Right common carotid artery plus branches (tissue), 1 donor: ENCODE measurements around a stretch of chr12.

DNA sequence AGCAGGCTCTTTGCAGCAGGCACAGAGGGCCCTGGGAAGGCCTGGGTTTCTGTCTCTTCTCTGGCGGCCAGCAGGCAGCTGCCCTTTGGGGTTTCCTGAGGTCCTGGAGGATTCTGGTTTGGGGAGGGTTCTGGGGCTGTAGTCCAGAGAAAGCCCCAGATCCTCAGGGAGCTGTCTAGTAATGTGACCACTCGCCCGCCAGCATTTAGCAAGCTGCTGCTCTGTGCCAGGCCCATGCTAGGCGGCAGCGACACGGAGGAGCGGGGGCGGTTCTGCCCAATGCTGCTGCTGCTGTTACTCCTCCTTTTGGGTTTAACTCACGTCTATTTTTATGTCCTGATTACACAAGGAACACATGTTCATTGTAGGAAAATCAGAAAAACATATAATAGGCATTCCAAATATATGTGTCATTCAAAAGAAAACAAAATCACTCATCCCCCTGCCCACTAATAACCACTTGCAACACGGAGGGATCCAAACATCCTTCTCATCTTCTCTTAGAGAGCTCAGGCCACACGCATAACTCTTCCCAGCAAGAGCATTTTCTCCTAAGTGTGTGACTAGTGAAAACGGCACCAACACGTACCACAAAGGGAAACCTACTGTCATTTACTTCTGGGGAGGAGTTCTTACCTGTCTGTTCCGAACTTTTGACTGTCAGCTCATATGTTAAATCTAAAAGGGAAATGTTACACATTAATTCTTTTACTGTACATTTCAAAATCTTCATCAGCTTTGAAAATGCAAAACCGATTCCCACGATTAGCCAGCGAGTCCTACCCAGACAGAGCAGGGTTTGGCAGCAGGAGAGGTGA is 30.3 kb downstream of the CCDC92 start:
- PRO-cap, result no peak

GRCh38 chr12:123949364-123950056 is 23.1 kb downstream of the CCDC92 start:
- PRO-cap, result no peak

DNA sequence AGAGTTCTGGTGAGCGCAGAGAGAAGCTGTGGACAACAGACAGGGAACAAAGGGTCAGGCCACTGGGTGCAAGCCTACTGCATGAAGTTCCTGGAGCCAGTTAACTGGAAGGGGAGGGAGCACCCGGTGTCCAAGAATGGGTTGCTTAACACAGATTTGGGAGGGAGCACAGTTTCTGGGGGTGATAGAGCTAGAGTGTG is 30.9 kb downstream of the ZNF664 start:
- PRO-cap, result no peak

DNA sequence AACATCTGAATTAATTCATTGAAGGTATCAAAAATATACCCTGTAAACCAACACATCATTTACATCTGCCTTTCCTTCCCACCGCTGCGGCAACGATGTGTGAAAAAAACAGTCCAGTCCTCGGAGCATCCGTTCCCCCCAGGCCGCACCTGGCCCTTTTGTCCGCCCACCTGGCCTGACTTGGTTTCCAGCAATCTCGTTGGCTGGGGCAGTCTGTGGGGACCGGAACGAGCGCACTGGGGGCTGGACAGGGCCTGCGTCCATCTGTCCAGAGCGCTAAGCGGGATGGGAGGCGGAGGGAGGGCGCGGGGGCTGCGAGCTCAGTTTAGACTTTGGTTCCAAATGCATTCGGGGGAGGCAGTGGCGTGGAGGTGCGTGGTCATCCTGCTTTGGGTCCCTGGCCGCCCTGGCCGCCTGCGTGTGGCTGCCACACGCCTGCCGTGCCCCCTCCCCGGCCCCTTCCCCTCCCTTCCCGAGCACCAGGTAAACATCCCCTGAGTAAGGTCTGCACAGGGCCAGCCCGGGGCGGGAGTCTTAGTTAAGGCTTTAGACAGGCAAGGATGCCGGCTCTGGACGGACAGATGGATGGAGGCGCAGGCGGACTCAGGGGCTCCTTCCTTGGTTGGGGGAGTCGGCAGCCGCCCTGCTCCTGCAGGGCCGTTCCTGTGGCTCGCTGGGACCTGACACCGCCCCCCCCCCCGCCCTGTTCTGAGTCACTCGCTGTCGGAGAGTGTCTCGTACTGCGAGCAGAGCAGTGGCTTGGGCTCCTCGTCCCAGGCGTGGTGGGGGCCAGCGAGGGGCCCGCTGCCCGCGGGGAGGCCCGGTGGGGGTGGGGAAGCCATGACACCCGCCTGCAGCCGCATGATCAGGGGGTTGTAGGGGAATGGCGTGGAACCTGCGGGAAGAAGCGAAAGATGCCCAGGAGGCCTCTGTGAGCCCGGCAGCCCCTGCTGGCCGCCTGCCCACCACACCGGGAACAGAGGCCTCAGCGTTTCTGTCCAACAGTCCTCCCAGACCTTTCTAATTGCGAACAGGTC is 30.1 kb downstream of the RFLNA start:
- PRO-cap, result no peak

DNA sequence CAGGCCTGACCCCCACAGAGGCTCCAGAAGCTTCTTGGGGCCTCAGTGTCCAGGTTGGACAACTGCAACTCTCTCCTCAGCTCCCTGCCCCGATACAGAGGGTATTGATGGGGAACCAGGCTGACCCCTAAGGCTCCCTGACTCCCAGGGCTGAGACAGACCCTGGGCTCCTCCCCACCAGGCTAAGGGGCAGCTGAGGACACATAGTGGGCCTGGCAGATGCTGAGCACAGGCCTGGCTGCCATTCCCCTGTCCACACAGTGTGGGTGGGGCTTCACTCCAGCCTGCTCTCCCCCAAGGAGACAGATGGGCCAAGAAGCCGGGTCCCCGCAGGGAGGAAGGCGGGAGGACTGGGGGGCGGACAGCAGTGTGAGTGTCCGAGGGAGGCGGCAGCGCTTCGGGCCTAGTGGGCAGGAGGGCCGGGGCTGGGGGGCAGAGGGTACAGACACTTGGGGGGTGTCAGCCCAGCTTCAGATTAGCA is 31.9 kb downstream of the RFLNA start:
- PRO-cap, result no peak

- PRO-cap, result no peak
Measured at GRCh38 chr12:124384583-124385022, 89.7 kb downstream of the RFLNA start.

- PRO-cap, result bidirectional peak, plus-strand start at chr12:124389444, minus-strand start at chr12:124389323
Measured at GRCh38 chr12:124389187-124390297, 94.6 kb downstream of the RFLNA start.

DNA sequence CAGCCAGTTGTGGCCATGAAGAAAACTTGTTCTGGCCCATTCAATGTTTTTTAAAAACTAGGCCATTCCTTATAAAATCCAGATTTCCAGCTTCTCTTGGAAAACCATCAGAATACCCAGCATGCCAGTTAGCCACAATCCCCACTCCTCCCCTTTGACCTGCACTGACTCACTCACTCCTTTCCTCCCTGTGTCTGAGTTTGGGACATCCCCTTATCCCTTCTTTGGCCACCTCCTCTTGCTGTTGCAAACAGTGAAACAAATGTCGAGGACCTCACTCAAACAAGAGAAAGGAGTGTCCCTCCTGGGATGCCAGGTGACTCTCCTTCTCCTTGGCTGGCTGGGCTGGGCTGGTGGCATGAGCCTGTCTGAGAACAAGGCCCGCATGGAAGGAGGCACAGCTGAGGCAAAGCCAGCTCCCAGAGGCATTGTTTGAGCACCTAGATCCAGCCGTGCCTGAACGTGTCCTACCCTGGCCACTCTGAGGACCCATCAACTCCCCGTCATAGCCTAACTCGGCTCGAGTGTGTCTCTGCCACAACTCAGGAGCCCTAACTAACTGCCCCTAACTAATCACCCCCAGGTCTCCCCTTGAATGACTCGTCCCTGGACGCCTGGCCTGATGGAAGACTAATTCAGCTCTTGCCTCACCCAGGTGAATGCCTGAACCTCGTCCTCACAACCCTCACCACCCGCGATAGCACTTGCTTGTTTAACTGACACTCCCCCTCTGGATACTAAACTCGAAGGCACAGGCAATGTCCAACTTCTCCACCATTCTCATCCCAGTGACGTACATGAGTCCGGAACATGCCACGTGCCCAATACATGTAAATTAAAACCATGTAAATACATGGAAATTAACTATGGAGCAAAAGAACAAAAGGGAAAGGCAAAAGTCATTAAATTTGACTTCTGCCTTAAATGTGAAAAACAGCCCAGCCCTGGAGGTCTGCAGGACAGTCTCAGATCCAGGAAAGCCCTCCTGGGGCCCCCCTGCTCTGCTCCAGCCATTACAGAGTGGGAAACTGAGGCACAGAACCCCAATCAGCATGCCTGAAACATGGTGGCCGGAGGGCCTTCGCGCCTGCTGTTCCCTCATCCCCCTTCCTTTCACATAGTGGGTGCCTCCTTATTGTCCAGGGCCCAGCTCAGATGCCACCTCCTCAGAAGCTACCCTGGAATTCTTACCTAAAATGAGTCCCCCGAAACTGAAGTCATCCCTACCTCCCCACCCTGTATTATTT is 42.8 kb downstream of the NCOR2 start:
- PRO-cap, result no peak

DNA sequence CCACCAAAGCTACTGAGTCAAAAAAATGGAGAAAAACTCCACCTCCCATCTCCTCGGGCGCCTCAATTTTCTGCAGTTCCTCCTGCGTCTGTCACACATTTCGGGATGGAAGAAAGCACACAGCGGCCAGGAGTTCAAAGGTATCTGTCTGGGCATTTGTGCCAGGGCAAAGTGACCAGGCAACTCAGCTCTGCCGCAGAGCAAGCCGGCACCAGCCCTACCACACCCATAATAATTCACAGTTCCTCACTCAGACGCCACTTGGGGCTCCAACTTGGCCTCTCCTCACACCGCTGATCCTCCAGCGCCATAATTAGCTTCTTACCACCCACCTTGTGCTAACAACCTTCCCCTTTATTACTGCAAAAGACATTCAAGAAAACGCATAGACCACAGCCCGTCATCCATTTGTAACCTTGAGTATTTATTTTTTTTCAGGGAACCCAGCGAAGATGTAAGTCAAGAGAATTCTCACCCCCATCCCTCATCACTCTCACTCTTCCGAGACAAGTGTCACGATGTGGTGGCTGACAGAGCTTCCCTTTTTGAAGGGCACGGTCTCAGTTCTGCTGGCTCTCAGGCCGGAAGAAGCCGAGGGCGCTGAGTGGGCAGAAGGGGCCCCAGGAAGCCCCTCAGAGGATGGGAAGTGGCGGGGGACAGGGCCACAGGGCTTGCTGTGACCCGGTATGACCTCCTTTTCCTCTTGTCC is 25.2 kb upstream of the NCOR2 start:
- PRO-cap, result no peak

GRCh38 chr12:124669263-124669767 is 101.9 kb upstream of the NCOR2 start:
- PRO-cap, result no peak

GRCh38 chr12:124679333-124680242 is 112.2 kb upstream of the NCOR2 start:
- PRO-cap, result unidirectional peak, plus-strand start at chr12:124679727

- PRO-cap, result no peak
Measured at GRCh38 chr12:124684473-124684895, 117.1 kb upstream of the NCOR2 start.

GRCh38 chr12:124833714-124834532 is 29.7 kb downstream of the SCARB1 start:
- PRO-cap, result no peak

GRCh38 chr12:124855135-124856379 is 8.1 kb downstream of the SCARB1 start:
- PRO-cap, result no peak

GRCh38 chr12:124914723-124915179 is 301 bp upstream of the UBC start:
- PRO-cap, result bidirectional peak, plus-strand start at chr12:124914966, minus-strand start at chr12:124914650

- PRO-cap, result no peak
Measured at GRCh38 chr12:125101082-125101511, 35.9 kb downstream of the AACS start.

DNA sequence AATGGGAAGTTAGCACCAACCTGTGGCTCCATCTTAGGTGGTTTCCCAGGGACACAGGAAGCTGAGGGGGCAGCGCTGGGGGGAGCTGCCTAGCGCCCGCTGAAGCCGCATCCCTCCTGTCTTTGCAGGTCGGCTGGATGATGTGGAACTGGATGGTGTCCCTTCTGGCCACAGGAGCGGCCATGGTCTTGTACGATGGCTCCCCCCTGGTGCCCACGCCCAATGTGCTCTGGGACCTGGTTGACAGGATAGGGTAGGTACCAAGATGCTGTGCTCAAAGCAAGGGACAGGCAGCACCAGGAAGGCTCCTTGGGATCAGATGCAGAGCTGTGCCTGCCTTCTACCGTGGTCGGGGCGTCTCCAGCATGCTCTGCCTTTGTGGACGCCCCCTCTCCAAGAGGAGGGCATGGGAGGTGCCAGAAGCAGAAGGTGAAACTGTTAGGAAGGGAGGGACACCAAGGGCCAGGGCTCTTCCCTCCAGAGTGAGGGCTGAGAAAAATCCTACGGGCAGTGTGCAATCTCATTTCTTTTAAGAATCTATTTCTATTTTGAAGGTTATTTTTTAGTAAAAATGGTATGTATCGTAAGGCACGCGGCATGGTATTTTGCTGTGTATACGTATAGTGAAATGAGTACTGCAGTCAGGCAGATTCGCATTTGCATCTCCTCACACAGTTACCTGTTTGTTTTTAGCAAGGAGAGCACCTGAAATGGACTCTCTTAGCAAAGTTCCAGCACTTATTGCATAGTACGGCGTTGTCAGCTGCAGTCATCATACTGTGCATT is 53.5 kb downstream of the AACS start:
- PRO-cap, result no peak

DNA sequence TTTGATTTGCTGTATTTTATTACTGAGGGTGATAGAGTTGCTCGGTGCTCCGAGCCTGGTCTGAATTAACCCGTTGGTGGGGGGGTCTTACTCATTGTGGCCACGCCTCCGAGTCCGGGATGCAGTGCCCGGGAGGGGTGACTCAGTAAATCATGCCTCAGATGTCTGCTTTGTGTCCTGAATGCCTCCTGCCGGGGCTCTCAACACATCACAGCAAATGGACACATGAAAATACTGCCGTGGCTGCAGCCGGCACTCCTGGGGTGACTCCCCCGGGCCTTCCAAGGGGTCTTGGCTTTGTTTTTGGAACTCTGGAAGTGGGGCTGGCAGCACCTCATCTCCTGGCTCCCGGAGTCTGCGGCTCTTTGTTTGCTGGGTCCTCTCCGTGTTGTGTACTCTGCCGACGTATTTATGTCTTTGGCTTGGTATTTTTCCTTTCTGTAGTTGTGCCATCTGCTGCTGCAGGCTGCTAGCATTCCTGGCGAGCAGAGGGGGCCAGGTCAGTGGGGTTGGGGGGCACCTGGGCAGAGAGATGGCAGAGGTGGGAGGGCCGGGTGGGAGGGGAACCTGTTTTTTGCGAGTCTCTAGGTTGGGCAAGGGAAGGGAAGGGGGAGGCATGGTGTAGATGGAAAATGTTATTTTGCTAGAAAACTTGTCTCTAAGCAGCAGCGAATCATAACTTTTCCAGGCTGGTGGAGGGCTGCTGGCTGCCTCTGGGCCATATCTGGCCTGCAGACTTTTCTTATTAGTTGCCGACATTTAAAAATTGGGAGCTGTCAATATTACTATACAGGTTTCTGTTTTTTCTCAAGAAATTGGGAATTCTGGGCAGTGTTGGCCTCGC is 8.2 kb downstream of the TMEM132B start:
- PRO-cap, result no peak

GRCh38 chr12:125220378-125220709 is 34.2 kb downstream of the TMEM132B start:
- PRO-cap, result no peak

DNA sequence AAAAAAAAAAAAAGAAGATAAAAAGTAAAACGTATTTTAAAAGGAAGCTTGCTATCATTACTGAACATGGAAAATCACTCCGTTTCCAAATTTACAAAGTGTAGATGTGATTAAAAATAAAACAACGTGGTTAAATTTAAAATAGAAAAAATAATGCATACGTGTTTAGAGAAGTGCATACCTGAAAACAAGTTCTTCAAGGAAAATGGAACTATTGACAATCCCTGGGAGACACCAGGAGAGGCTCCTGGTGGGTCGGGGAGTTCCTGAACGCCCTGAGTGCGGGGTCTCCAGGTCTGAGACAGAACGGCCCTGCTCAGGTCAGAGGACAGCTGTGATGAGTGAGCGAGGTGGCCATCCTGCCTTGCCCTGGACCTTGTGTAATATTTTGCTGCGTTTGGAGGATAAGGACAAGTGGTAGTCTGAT is 796.4 kb downstream of the TMEM132B start:
- PRO-cap, result no peak